ENCODE measurements around a stretch of chr12.

DNA sequence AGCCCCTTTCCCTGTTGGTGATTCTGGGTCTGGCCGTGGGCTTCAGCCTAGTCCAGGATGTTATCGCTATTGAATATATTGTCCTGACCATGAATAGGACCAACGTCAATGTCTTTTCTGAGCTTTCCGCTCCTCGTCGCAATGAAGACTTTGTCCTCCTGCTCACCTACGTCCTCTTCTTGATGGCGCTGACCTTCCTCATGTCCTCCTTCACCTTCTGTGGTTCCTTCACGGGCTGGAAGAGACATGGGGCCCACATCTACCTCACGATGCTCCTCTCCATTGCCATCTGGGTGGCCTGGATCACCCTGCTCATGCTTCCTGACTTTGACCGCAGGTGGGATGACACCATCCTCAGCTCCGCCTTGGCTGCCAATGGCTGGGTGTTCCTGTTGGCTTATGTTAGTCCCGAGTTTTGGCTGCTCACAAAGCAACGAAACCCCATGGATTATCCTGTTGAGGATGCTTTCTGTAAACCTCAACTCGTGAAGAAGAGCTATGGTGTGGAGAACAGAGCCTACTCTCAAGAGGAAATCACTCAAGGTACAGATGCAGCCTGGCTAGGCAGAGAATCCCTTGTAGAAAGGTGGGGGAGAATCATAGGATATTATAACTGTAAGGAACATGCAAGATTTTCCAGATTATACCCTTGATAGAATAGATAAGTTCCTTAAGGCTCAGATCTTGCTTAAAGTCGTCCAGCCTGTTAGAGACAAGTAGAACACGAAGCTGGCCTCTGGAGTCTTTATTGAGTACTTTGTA lies 17.4 kb downstream of the GPRC5A start:
- PRO-cap, 2 experiments: no peak in any of the 2 experiments

- PRO-cap, 2 experiments: no peak in any of the 2 experiments
Measured at GRCh38 chr12:12912935-12913982, 21.9 kb downstream of the GPRC5A start.

GRCh38 chr12:12926845-12928078 lies 24.7 kb downstream of the GPRC5D start:
- PRO-cap, 2 experiments: peak in 2 of 2 experiments; most common plus-strand start chr12:12927734 (in 2)

- PRO-cap, 2 experiments: no peak in any of the 2 experiments
Measured at GRCh38 chr12:12989111-12989499, 11.0 kb downstream of the HEBP1 start.

DNA sequence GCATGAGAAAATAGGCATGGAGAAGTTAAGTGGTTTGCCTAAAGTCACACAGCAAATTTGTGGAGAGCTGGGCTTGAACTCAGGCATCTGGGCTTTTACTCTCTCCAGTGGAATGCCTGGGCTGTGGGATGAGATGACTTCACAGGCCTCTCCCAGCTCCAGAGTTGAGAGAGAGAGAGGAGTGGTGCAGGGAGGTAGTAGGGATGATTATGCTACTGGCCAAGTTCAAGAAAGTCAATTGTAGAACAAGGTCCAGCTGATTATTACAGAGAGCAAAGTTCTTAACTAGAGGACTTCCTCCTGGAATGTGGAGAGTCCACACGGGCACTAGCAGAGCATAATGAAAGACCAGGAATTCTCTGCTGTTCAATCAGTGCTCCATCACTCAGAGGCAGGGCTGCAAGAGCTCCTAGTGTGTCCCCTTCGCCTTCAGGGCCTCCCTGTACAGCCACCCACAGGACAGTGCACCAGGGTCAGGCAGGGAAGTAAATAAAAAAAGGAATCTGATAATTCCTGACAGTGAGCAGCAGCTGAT lies 686 bp upstream of the EMP1 start:
- PRO-cap, 2 experiments: no peak in any of the 2 experiments

- PRO-cap, 2 experiments: no peak in any of the 2 experiments
Measured at GRCh38 chr12:13197765-13198716, 1.5 kb downstream of the EMP1 start.

DNA sequence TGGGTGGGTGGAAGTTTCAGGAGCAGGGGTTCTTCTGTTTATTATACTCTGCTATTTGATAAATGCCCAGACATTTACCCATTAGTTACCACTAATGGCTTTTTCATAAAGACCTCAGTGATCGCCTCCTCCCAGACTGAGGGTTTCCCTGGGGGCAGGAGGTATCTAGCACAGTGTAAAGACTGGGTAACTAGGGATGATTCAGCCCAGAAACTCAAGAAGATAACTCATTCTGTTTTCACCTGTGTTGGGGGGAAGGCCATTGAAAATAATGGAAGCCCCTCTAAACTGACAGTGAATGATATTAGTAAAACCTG lies 11.7 kb downstream of the EMP1 start:
- PRO-cap, 2 experiments: no peak in any of the 2 experiments

DNA sequence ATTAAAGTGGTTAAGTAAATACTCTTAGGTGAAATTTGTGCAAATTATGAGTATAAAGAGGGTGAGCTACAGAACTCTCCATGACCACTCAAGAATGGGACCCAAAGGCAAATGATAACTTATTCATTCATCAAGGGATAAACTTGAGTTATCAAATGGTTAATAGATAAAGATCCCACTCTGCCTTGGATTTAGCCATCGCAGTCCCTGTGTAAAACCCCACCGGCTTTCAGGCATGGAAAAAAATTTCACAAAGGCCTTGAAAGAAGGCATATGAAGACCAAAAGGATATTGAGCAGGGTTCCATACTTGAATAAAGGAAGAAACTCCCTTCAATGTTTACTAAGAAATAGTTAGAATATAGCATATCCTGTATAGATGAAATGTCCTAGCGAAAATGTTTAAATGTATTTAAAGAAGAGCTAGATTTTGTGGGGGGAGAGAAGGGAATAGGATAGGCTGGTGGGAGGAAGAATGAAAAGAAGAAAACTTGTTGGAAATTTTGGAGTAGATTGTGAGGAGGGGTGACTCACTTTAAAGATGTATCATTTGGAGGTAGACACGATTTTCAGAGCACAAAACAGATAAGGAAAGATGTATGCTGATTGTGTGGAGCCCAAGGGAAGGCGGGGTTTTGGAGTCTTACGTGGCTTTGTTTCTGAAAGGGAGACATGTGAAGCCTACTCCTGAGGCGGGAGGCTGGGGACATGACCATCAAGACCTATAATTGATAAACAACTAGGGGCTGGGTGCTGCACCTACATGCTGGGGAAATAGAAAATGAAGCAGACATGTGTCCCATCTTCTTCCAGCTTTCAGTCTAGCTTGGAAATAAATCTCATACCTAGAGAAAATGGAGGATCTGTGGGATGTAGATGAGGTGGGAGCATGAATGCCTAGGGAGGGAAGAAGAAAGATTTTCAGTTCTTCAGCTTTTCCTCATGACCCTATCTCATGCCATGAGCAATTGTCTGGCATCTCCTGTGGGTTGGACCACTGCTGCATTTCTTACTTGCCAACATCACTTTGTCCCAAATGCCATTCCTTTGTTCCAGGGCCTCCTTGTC lies 21.8 kb downstream of the EMP1 start:
- PRO-cap, 2 experiments: no peak in any of the 2 experiments

DNA sequence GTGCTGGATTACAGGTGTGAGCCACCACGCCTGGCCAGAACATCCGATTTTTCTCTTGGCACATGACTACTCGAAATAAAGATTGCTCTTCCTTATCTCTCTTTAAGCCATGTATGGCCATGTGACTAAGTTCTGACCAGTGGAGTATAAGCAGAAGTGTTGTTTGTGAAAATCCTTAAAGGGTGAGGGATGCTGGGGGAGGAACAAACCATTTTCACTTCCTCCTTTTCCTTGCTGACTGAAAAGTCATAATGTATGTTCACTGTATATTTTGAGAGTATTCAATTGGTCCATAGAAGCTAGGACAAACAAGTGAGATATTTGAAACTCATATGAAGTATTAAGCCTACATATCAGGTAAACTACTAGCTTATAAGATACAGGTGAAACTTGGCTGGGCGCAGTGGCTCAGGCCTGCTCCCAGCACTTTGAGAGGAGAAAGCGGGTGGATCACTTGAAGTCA lies 50.6 kb upstream of the ATF7IP start:
- PRO-cap, 2 experiments: no peak in any of the 2 experiments

- PRO-cap, 2 experiments: no peak in any of the 2 experiments
Measured at GRCh38 chr12:14554197-14554932, 13.3 kb downstream of the PLBD1 start.

- PRO-cap, 2 experiments: no peak in any of the 2 experiments
Measured at GRCh38 chr12:14613404-14614354, 46.0 kb upstream of the PLBD1 start.

DNA sequence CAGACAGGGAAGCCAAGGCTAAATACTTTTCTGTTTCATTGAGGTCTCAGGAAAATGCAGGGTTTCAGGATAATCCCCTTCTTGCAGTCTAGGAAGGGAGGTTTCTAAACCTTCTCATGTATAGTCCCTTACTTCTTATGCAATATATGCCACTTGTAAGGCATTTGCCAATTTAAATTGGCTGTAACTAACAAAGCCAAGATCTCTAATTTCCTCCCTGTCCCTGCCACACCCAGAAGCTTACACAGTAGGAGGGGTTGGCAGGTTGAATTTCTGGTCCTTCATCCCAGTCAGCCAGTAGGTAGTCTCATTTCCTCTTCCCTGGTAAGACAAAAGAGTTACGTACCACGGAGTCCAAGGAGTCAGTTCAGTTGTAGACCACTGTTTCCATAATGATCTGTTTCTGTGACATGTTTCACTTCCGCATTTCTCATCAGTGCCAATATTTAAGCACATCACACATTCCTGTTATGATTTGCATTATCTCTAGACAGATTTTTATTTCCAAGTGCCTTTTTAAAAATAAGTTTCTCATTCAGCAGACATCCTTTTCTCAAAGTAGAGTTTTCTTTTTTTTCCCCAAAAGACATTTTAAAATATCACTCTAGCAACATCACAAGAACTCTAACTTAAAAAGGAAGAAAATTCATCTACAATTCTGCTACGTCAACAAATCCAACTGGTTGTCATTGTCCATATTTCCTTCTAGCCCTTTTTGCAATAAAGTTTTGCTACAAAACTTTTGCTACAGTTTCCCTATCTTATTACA lies 47.1 kb upstream of the PLBD1 start:
- PRO-cap, 2 experiments: no peak in any of the 2 experiments

GRCh38 chr12:14678471-14678841 lies 17.9 kb downstream of the GUCY2C start:
- PRO-cap, 2 experiments: no peak in any of the 2 experiments

DNA sequence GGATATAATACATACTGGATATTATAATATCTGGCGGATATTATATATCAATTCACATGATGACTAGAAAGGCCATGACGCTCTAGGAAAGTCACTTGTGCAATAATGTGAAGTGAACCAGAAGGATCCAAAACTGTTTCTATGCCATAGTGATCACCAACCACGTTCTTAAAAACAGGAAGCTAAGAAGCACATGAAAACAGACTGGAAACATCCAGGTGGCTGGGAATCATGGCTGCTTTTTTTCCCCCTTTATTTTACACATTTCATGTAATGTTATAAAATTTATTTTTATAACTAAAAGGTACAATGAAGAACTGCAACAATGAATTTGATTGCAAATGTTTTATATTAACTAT lies 1.4 kb downstream of the GUCY2C start:
- PRO-cap, 2 experiments: no peak in any of the 2 experiments

DNA sequence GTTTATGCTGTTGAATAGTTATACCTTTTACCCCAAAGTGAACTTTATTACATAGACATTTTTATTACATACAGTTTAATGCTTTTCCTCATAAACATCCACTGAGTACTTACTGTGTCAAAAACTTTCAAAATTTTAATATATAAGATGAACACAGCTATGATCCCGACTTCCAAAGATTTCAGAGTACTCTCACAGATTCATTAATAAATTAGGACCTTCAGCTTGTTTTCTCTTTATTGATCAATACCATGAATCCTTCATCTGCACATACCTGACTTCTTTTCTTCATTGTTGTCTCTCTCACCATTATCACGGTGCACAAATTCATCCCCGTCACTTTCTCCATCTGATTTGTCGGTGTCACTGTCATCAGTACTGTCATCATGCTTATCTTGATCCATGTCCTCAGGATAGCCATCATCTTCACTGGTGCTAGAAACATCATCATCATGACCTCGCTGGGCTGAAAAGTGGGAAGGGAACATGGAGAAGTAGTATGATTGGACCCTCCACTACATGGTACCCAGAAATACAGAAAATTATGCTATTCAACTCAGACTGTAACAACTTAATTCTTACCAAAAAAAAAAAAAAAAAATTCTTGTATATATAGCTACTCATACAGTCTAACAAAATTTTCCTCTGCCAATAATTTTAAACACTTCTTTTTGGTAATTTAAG lies 9.7 kb downstream of the WBP11 start:
- PRO-cap, 2 experiments: no peak in any of the 2 experiments

DNA sequence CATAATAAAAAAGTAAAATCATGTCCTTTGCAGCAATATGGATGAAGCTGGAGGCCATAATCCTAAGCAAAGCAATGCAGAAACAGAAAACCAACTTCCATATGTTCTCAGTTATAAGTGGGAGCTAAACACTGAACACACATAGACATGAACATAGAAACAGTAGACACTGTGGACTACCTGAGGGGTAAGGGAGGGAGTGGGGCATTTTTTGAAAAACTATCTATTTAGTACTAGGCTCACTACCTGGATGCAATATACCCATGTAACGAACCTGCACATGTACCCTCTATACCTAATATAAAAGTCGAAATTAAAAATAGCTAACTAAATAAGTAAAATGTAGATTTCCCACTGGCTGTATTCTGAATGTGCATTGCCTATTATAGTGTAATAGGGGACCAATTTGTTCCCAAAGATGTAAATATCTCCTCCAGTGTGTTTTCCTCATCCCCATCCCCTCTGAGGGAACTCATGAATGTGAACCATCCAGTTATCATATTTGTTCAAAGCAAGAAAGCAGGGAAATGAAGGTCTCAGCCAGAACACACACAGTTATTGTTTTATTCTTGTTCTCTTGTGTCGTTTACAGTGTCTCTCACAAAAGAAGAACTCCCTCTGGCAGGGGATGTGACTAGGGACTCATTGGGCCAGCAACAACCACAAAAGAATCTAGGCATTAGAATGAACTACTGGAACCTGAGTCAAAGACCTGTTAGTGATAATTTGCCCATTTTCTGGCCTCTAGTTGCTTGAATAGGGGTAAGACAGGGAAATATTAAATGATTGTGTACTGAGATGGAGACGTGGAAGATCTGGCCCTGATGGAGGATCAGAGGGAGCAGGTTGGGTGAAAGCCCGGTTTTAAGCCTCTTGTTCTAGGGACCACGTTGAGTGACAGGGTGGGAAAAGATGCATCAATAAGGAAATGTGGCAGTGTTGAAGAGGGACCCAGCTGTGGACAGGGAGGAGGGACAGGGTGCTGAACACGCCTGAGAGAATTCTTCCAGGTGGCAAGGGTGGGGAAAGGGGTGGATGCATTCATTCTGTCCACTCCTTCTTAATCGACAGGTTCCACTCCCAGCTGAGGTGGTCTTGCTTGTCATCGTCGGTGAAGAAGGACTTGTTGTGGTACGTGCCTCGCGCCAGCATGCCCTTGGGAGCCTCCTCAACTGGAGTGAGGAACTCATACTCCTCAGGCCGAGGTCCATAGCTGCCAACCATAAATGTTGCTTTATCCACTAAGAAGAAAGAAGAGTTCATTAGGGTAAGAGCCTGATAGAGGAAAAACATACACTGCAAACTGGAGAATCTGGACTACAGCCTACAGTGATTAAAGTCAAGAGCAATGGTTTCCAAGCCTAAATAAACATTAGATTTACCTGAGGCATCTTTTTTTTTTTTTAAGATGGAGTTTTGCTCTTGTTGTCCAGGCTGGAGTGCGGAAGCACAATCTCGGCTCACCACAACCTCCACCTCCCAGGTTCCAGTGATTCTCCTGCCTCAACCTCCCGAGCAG lies 3.7 kb upstream of the ERP27 start:
- PRO-cap, 2 experiments: no peak in any of the 2 experiments

DNA sequence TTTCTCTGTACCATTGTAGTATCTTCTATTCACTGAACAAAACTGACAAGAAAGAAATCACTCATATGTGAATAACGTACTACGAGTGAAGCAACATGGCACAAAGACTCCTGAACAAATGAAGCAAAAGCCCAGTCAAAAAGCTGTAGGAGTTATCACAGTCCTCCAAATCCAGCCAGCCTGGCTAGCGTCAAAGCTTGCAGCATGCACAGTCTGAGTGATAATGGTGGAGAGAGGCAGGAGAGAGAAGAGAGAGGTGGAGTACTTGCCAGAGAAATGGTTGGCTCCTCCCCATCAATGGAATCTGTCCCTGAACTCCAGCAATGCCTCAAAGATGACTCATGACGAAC lies 10.5 kb downstream of the ARHGDIB start:
- PRO-cap, 2 experiments: no peak in any of the 2 experiments

- PRO-cap, 2 experiments: no peak in any of the 2 experiments
Measured at GRCh38 chr12:14957533-14957874, 3.9 kb downstream of the ARHGDIB start.

DNA sequence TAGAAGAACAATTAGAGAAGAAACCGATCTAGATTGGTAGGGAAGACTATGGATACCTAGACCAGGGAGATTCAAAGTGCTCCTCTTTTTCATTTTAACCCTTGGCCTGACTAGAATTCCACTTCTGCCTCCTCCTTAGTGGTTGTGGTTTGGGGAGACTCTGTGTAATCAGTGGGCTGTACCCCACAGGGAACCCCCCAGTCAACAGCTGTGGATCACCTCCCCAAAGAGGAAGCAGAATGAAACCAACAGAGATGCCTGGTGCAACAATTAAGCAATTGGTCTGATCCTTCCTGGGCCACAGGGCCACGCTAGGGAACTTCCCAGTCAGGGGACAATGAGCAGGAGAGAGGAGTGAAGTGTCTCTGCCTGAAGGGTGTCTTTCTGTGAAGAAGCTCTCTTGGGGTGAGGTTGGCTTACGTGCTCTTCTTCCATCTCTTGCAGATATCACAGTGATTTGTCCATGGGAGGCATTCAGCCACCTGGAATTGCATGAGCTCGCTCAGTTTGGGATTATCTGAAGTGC lies 8.2 kb downstream of the PDE6H start:
- PRO-cap, 2 experiments: no peak in any of the 2 experiments

DNA sequence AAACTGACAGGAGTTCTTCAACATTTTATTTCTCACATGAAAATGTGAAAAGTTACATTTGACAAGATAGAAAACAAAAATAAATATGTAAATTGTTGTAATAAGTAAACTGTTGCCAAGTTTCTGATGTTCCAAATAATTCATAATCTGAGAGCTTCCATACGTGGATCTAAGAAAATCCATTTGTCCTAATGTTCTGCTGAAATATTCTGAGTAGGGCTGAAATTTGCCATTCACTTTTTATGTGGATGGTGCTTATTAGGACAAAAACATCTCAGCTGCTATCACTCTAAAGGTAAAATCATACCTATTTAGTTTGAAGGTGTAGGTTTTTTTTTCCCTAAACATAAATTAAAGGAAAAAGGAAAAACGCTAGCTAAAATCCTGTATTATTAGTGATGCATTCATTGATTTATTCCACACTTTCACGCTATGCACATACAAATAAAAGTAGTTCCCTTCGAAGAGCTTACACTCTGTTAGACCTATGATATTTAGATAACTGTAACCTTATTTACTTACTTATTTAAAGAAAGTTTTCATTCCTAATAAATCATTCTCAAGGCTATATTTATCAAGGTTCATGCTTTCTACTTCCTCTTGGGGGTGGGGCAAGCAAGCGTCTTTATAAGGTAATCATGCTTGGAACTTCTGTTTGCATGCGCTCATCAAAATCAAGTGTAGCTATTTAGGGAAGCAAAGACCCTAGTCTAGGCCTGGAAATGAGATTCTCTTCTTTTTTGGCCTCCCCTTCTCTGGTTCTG lies 1.0 kb downstream of the RERG start:
- PRO-cap, 2 experiments: no peak in any of the 2 experiments